ENCODE measurements around the genes WBP1L and NEURL1.

DNA sequence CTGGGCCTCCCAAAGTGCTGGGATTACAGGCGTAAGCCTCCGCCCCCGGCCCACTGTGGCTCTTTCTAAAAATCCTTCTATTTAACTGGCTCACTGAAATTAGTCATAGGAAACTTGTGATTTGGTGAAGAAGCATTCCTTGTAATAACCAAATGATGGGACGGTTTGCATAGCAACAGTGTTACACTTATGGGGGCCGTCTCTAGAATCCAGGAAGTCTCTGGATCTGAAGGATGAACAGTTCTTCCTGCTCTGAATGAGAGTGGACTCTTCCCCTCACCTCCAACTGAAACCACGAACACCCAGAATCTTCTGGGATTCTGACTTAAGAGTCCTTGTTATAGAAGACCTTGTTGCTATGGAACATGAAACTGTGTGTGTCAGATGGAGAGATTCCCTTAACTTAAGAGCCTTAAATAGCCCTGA is 23.2 kb downstream of the NOLC1 start:
- PRO-cap, 2 experiments: peak in 1 of 2 experiments; most common plus-strand start position 106 of the sequence (in 1); most common minus-strand start position 55 of the sequence (in 1)

DNA sequence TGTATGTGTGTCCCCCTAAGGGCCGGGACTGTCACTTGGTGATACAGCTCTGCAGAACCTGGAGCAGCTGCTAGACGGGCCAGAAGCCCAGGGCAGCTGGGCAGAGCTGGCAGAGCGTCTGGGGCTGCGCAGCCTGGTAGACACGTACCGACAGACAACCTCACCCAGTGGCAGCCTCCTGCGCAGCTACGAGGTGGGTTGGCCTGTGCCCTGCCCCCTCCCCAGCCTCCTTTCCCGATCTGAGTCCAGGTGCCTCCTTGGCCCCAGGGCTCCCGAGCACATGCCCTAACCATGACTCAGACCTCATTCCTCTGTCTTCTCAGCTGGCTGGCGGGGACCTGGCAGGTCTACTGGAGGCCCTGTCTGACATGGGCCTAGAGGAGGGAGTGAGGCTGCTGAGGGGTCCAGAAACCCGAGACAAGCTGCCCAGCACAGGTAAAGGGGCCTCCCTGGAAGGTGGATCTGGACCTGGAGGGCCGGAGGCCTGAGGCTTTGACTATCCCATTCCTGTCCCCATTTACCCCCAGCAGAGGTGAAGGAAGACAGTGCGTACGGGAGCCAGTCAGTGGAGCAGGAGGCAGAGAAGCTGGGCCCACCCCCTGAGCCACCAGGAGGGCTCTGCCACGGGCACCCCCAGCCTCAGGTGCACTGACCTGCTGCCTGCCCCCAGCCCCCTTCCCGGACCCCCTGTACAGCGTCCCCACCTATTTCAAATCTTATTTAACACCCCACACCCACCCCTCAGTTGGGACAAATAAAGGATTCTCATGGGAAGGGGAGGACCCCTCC is 6.4 kb downstream of the NFKB2 start:
- PRO-cap, 2 experiments: no peak in any of the 2 experiments

GRCh38 chr10:102419940-102420486 is 623 bp upstream of the FBXL15 start:
- PRO-cap, 2 experiments: no peak in any of the 2 experiments

DNA sequence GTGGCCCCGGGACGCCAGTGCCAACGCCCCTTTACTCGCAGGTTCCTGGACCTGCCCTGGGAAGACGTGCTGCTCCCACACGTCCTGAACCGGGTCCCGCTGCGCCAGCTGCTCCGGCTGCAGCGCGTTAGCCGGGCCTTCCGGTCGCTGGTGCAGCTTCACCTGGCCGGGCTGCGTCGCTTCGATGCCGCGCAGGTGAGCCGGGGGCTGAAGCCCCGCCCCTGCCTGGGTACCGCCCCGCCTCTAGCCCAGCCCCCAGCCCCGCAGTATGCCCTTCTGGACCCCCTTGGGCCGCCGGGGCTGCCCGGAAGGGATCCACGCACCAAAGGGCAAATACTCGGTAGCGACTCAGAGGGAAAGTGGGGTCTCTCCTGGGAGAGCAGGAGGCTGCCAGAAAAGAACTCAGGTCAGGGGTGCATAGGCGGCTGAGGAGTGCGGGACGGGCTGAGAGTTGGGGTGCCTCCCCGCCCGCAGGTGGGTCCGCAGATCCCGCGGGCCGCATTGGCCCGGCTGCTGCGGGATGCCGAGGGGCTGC is 744 bp downstream of the FBXL15 start:
- PRO-cap, 2 experiments: no peak in any of the 2 experiments

- PRO-cap, 2 experiments: no peak in any of the 2 experiments
Observed at GRCh38 chr10:102434517-102434995, 2.2 kb upstream of the CUEDC2 start.

GRCh38 chr10:102509117-102509601 is 5.4 kb downstream of the SUFU start:
- PRO-cap, 2 experiments: no peak in any of the 2 experiments

DNA sequence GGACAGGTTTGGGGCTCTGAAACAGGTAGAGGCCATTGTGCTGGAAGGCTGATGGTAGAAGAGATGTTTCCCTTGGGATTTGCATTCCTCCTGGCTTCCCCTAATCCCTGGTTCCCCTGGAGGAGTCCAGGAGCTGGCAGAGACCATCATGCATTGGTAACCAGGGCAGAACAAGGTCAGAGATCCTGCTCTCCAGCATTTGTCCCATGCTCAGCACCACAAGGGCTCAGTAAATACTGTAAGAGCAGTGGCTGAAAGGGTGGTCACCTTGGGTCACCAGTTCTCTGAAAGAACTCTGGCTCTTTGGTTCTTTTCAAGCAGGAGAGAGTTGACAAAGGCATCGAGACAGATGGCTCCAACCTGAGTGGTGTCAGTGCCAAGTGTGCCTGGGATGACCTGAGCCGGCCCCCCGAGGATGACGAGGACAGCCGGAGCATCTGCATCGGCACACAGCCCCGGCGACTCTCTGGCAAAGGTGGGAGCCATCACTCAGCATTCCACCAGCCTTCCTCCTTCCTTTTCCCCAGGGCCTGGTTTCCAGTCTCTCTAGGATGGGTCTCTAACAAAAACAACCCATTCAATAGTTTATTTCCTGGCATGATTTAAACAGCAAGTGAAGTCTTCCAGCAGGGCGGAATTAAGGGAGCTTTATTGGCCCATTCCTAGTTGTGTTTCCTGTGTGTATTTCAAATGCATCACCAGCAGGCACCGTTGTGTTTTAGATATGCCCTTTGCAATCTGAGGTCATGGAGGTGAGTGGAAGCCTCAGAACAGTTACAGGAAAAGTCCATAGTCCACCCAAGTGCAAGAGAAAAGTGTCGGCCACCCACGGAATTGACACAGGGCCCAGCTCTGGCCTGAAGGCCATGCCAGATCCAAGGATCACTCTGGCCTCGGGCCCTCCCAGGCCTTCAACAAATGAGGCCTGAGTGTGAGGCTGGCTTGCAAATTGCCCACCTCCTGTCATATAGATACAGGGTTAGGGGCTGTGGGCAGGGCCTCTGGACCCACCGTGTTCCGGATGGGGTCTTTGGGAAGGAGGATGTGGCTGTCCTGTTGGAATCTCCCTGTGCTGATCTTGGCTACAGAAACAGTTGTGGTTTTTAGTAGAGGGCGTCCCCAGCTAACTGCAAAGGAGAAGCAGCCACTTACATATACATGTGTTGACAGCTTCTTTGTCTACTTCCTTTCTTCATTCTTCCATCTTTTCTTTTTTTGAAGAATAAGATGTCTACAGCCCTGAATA is 47.0 kb upstream of the TRIM8 start:
- PRO-cap, 2 experiments: no peak in any of the 2 experiments

GRCh38 chr10:102644796-102645804 is 821 bp downstream of the TRIM8 start:
- PRO-cap, 2 experiments: peak in 1 of 2 experiments; most common plus-strand start chr10:102645028 (in 1); most common minus-strand start chr10:102644985 (in 1)

DNA sequence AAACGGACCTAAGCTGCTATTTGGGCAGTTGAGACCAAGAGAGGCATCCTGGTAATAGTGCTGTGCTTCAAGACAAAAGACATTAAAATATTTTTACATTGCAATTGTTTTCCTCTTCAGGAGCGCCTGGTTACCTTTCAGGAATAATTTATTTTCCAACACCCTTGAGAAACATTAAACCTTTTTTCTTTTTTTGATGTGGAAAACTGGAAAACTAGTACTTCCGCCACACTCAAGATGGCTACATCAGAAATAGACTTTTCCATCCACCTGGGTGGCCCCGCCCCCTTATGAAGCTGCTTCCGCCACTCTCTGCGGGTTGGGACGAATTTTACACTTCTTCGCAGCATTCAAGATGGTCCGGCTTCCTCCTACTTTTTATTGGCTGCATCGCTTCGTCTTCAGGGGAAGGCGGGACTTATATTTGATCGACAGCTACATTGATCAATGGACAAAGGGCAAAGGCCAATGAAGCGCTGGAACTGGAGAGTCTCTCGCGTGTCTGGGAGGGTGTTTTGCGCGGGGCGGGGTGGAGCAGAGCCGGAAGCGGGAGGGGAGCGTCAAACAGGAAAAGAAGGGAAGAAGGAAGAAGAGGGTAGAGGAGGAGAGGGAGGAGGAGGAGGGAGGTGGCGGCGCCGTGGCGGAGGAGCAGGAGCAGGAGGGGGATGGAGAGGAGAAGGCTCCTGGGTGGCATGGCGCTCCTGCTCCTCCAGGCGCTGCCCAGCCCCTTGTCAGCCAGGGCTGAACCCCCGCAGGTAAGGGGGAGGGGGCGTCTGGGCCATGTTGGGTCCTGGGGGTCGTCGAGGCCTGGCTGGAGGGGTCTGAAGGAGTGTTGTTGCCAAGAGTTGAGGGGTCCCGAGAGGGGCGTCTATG is at the start of gene WBP1L:
Gene WBP1L (plus strand): TSS at position 560 of the 873 bp plus-strand sequence.
- PRO-cap, 2 experiments: peak in 1 of 2 experiments; most common plus-strand start position 598 of the sequence (in 1)

DNA sequence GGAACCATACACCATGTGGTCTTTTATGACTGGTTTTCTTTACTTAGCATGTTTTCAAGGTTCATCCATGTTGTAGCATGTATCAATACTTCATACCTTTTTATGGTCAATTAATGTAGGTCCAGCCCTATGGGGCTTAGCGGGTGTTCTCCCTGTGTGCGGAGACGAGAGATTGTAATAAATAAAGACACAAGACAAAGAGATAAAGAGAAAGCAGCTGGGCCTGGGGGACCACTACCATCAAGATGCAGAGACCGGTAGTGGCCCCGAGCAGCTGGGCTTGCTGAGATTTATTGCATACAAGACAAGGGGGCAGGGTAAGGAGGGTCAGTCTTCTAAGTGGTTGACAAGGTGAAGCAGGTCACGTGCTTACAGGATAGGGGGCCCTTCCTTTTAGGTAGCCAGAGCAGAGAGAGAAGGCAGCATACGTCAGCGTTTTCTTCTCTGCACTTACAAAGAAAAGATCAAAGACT is 14.7 kb downstream of the WBP1L start:
- PRO-cap, 2 experiments: no peak in any of the 2 experiments

- PRO-cap, 2 experiments: no peak in any of the 2 experiments
Observed at GRCh38 chr10:102770645-102771165, 27.0 kb downstream of the WBP1L start.

GRCh38 chr10:102774876-102775948 is 31.5 kb downstream of the WBP1L start:
- PRO-cap, 2 experiments: peak in 1 of 2 experiments; most common plus-strand start chr10:102775344 (in 1)

DNA sequence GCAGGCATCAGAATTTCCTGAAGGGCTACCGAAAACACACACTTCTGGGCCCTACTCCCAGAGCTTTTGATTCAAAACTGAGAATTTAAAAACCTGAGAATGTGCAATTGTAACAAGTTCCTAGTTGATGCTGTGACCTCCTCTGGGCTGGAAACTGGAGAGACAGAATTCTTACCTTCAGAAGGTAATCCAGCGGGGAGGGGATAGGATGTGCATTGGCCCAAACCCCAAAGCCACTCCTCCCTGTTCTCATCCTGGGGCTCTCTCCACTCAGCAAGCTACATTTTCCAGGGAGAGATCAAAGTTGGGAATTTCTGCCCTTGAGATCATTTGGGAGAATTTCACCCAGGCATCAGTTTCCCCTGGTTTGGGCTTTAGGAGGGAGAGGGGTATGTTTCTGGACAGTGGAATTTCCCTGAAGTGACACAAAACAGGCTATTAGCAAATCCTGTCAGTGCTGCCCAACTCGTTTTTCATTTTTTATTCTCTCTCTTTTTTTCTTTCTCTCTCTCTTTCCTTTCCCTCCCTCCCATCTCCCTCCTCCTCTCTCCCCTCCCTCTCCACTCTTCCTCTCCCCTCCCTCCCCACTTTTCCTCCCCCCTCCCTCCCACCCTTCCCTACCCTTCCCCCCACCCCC is 35.8 kb downstream of the CYP17A1 start:
- PRO-cap, 2 experiments: no peak in any of the 2 experiments

GRCh38 chr10:102921339-102922388 is 3.6 kb downstream of the CNNM2 start:
- PRO-cap, 2 experiments: no peak in any of the 2 experiments

DNA sequence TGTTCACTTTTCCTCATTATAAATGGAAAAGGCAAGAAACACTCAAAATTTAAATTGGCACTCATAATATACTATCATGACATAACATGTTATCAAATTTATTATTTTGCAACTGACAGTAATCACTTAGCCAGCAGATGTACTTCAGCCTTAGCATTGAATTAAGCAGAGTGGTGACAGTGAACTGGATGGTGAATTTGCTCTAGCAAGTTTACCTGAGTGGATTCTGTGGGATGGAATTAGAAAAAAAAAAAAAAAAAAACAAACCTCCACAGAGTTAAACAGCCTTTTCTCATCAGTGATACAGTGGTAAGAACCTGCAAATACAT is 57.1 kb downstream of the CNNM2 start:
- PRO-cap, 2 experiments: no peak in any of the 2 experiments

- PRO-cap, 2 experiments: no peak in any of the 2 experiments
Observed at GRCh38 chr10:103021865-103022334, 103.8 kb downstream of the CNNM2 start.

DNA sequence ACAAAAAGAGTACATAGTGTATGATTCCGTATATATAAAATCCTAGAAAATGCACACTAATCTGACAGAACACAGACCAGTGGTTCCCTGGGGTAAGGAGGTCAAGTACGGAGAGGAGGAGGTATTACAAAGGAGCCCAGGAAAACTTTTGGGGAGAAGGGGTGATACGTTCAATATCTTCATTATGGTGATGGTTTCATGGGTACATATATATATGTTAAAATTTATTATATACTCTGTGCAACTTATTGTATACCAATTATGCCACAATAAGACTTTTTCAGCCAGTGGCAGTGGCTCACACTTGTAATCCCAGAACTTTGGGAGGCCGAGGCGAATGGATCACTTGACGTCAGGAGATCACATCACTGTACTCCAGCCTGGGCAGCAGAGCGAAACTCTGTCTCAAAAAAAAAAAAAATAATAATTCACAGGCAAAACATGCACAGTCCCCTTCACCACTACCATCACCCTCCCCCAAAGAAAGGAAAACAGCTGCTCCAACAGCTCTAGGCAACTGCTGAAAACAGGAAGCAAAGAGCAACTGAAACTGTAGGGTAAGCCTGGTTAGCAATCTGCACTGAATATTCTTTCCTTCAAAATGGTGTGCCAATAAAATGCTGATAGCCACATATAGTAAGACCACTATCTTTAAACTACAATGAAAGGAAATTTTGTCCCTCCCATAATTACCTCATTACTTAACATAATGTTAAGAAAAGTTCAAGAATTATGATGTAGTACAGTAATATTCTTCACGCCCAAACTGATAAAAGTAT is 12.0 kb downstream of the NT5C2 start:
- PRO-cap, 2 experiments: no peak in any of the 2 experiments

GRCh38 chr10:103277262-103278467 is 727 bp downstream of the INA start:
- PRO-cap, 2 experiments: peak in 1 of 2 experiments; most common plus-strand start chr10:103277788 (in 1); most common minus-strand start chr10:103277576 (in 1)

GRCh38 chr10:103441677-103442442 is 10.3 kb downstream of the CALHM2 start:
- PRO-cap, 2 experiments: no peak in any of the 2 experiments

- PRO-cap, 2 experiments: peak in 1 of 2 experiments; most common plus-strand start chr10:103493896 (in 1); most common minus-strand start chr10:103493647 (in 1)
Observed at GRCh38 chr10:103493361-103494145, at the start of gene NEURL1. Gene NEURL1 (plus strand): TSS chr10:103493705.

All from cerebral cortex (tissue), 2 donors.